ENCODE measurements around the gene OR1R1P.

DNA sequence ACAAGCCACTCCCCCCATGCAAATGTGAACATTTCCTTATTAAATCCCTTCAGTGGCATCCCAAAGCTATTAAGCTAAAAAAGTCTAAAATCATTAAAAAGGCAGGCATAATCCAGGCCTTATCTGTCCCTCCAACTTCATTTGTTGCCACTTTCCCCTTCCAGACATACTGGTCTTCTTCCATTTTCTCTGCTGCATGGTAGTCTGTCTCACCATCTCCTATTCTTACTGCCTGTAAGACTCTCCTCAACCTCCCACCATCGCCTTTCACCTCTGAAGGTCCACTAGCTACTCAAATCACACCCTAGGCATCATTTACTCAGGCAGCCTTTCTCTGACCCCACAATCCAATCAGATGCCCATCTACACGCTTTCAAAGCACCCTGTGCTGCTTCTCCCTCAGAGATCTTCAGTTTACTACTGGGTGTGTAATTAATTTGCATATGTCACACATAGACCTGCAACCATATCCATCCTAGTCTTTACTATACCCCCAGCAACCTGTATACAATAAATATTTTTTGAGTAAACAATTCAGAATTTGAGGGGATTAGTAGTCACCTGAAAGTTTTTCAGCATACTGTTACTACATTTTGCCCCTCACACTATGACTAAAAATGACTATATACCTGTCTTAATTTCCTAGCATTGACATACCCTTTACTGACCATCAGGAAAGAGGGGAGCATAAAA lies 2.8 kb downstream of the METTL16 start:
- PRO-cap = no peak
- RRBS, 2 experiments = no CpG with 5 or more reads among the region's 2 CpGs

DNA sequence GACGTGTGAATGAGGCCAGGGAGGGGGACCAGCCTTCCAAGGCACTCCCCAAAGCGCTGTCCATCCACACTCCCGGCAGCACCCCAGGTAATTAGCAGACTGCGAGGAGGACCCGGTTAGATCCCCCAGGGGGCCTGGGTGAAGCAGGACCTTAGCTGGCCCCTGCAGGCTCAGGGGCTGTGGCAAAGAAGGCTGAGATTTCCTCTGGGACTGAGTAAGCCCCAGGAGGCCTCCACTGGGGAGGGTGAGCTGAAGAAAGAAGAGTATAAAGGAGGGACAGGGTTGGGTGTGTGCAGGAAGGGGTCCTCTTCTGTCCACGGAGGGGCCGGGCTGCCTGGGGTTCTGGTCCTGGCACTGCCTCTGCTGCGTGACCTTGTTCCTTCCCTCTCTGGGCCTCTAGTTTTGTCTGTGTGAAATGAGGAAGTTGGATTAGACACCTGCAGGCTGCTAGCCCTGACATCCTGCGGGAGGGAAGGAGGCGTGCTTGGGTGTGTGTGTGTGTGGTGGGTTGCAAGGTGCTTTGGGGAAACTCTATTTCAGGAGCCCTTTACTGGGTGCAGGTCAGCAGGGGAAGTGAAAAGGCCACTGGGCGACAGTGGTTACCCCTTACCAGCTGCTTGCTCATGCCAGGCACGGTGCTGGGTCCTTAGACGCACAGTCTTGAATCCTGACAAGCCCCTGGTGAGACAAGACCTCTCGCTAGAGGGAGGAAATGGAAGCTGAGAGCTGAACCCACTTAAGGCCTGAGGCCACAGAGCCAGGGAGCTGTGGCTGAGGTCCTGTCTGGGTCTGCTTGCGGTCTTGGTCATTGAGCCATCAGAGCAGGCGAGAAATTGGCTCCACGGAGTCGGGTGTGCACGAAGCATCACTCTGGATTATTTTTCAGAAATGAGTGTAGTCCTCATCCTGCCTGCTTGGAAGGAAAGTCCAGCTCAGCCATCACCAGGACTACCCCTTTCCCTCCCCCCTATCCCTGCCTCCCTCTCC lies 60.7 kb downstream of the OR1D5 start:
- PRO-cap = no peak
- RRBS, 2 experiments = 79 to 83% methylated on average over 2 of the region's 19 CpGs

DNA sequence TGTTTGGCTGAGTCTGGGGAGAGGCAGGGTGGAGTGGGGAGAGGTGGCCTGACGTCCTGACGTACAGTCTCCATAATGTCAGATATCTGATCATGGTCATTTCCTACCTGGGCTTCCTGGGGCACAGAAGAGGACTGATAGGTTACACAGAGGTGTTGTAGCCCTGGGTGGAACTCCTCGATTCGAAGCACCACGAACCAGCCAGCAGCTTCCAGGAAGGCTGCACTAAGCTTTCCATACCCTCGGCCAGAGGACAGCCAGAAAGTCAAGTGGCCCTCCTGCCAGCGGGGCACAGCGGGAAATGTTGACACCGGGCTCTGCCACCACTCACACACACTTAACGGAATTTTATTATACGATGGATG lies 34.0 kb downstream of the OR1D5 start:
- PRO-cap = no peak
- RRBS, 2 experiments = no CpG with 5 or more reads among the region's 11 CpGs

DNA sequence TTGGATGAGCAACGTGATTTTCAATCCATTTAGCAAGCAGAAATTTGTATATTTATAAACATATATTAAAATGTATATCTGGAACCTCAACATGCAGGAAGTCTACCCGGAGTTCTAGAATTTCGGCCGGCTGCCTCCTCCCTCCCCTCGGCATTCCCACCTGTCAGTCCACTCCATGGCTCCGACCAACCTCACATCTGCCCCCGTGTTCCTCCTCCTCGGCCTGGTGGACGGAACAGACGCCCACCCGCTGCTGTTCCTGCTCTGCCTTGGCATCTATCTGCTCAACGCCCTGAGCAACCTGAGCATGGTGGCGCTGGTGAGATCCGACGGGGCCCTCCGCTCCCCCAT lies at the start of gene OR1R1P:
Gene OR1R1P (plus strand): TSS at position 176 of the 351 bp plus-strand sequence.
- PRO-cap = no peak
- RRBS, 2 experiments = no CpG with 5 or more reads among the region's 16 CpGs

DNA sequence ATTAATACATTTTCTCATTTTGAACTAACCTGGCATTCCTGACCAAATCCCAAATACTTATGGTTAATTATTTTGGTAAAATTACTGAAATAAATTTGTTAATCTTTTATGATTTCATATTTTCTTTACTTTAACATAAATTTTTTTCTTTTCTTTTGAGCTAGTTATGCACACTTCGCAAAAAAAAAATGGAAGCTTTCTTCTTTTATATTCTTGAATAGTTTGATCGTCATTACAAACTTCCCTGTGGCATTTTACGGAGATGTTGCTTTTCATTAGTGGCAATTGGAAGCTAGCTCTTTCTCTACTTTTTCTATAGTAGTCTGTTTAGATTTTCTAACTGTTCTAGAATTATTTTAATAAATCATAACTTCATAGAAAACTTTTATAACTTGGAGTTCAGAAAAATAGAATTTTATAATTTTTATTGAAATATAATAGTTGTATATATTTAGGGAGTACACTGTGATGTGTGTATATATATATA lies 17.3 kb downstream of the OR1E2 start:
- PRO-cap = no peak
- RRBS, 2 experiments = no CpG with 5 or more reads among the region's 3 CpGs

DNA sequence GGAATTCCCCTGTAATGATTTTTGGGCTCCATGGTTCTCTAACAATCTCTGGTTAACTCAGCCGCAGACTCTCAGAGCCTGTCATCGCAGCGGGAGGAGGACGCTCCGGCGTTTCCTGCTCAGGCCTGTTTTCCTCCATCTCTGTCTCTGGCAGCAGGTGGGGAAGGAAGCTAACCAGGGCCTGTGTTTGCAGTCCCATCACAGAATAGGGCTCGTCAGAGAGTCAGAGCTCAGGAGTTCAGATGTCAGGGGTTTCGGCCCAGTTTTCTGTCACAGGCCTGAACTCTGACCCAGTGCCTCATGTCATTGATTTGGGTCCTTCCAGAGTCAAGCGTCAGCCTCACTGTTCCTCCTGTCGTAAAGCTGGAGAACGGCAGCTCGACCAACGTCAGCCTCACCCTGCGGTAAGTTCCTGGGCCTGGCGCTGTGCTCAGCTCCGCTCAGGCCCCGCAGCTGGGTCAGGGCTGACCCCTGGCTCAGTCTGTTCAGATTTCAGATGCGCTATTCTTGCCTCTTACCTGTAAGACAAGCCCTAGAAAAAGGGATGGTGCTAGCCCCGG lies 10.6 kb downstream of the CTNS start:
- PRO-cap = no peak
- RRBS, 2 experiments = no CpG with 5 or more reads among the region's 19 CpGs

- PRO-cap = unidirectional peak, minus-strand start at chr17:3795020
- RRBS, 2 experiments = no CpG with 5 or more reads among the region's 15 CpGs
Observed at GRCh38 chr17:3794793-3795301, 6.1 kb downstream of the ITGAE start.

DNA sequence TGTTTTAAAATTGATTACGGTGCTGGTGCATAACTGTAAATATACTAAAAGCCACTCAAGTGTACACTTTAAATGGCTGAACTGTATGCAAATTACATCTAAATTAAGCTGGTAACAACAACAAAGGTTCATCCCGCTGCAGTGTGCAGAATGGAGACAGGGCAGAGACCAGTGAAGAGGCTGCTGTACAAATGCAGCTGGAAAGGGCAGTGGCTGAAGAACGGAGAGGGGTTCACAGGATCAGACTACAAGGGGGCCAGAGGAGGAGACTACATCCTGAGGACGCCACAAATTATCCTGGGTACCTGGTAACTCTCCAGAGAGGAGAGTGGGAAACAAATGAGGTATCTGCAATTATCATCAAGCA lies 9.1 kb upstream of the ITGAE start:
- PRO-cap = no peak
- RRBS, 2 experiments = no CpG with 5 or more reads among the region's 4 CpGs

DNA sequence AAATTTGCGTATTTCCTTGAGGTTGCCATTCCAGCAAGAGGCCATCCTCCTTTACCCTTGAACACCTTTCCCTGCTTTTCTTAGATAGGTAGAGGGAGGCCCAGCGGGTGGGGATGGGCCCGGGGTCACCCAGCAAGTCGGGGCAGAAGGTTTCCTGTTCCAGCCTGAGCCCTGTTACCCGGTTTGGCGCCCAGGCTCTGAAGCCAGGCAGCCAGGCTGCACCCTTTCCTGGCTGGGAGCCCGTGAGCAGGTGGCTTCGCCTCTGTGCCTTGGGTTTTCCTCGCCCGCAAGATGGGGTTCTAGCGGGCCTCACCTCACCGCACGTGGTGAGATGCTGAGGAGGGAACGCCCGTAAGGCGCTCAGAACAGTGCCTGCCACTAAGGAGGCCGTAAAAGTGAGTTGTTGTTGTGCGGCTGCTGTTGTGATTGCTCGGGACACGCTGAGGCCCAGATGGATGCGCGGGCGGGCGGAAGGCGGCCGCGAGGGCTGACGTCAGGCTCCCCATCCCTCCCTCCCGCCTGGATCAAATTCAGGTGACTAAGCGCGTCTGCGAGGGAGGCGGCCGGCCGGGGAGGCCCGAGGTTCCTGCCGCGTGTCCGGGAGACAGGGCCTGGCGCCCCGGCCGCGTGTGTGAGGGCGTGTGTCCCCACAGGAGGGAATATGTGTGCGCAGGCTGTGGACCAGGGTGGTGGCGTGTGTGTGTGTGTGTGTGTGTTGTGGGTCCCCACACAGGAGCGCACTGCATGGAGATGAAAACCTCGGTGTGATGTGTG lies 4.4 kb downstream of the CAMKK1 start:
- PRO-cap = no peak
- RRBS, 2 experiments = 17 to 48% methylated on average over 3 to 5 of the region's 48 CpGs

- PRO-cap = no peak
- RRBS, 2 experiments = no CpG with 5 or more reads among the region's 6 CpGs
Observed at GRCh38 chr17:3913435-3913880, 2.8 kb downstream of the P2RX1 start.

GRCh38 chr17:3915012-3915868 lies 1.0 kb downstream of the P2RX1 start:
- PRO-cap = no peak
- RRBS, 2 experiments = 100% methylated on average over 2 of the region's 15 CpGs; no CpG with 5 or more reads in 1 of the 2 experiments

- PRO-cap = no peak
- RRBS, 2 experiments = 75 to 82% methylated on average over 1 of the region's 20 CpGs
Observed at GRCh38 chr17:3928235-3928853, 12.1 kb upstream of the P2RX1 start.

- PRO-cap = no peak
- RRBS, 2 experiments = no CpG with 5 or more reads among the region's 5 CpGs
Observed at GRCh38 chr17:4144549-4144840, 1.5 kb downstream of the CYB5D2 start.

GRCh38 chr17:4176017-4176634 lies 33.1 kb downstream of the CYB5D2 start:
- PRO-cap = no peak
- RRBS, 2 experiments = no CpG with 5 or more reads among the region's 18 CpGs

GRCh38 chr17:4220560-4221490 lies 43.0 kb downstream of the ANKFY1 start:
- PRO-cap = no peak
- RRBS, 2 experiments = no CpG with 5 or more reads among the region's 11 CpGs

DNA sequence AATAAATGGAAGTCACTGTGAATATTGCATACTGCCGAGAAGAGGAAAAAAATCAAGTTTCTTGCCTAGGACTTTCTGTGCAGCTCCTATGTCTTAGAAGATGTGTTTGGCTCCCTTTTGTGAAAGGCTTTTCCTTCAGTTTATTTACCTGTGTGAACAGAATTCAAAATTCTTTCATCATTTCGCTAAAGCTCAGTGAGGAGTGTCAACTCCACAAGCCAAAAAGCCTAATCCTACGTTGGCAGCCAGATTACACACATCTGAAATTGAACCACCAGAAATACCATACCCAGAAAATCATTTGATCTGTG lies 4.1 kb upstream of the ANKFY1 start:
- PRO-cap = no peak
- RRBS, 2 experiments = no CpG with 5 or more reads among the region's 3 CpGs

DNA sequence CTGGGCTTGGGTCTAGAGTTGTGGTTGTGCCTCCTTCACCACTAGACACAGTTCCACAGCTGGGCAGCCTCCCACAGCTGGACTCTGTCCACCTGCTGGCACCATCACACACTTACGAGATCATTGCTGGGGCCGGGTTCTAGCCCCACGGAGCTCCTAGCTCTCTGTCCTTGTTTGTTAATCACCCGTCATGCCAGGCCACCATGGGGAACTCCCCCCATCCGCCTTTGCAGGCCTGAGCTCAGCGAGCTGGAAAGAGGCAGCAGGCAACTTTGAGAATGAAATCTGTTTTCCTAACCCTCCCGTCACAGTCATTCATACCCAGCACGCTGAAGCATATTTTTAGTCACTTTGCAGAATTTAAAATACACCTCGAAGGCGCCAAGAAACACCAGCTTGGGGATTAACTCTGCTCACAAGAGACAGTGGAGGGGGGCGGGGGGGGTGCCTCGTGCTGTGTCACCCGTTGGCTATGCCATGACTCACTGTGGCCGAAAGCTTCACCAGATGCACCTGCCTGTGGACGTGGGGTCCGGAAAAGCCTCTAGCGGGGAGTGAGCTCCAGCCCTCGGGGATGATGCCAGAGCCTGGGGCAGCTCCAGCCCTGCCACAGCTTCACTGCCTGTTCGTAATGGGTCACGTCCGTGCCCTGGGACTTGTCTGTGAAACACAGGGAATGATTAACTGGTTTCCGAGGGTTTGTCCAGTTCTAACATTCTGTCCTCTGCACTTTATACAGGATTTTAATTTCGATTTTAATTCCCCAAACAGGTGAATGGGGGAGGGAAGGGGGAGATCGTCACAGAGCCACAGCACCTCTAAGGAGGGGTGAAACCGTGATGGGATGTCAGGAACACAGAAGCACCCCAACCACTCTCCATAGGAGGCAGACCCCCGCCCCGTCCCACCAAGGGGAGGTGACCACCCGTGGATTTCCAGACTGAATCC lies 1.4 kb upstream of the SPNS2 start:
- PRO-cap = no peak
- RRBS, 2 experiments = no CpG with 5 or more reads among the region's 28 CpGs

- PRO-cap = no peak
- RRBS, 2 experiments = no CpG with 5 or more reads among the region's 10 CpGs
Observed at GRCh38 chr17:4734877-4735629, 3.8 kb downstream of the MED11 start.

GRCh38 chr17:4740442-4741032 lies 809 bp upstream of the CXCL16 start:
- PRO-cap = no peak
- RRBS, 2 experiments = 42 to 67% methylated on average over 2 to 4 of the region's 11 CpGs

GRCh38 chr17:4766638-4767139 lies 5.0 kb upstream of the TM4SF5 start:
- PRO-cap = no peak
- RRBS, 2 experiments = no CpG with 5 or more reads among the region's 9 CpGs

All from astrocyte (in vitro differentiated cells and primary cell).